Hematopoietic multipotent progenitor cell (in vitro differentiated cells): Measurements from ENCODE around the gene CAMSAP2.

- CAGE, long polyA plus RNA = no peak
Observed at GRCh38 chr1:200213444-200213855, 185.9 kb downstream of the NR5A2 start.

DNA sequence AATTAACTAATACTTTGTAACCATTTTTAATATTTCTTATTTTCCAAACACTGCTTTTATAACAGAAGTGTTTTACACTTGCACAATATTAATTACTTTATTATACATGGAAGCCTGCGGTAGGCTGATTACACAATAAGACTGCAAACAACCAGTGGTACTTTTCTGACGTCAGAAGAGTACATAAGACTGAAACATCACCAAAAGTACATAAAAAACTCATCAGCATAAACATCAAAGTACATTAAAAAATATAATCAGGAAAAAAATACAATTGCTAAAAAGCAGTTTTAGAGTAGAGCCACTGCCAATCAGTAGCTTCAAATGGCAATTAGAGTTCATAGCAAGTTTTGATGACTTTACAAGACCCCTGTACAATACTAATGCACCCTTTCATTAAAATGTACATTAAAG, 4.5 kb downstream of the ZNF281 start:
- CAGE, long polyA plus RNA = no peak

DNA sequence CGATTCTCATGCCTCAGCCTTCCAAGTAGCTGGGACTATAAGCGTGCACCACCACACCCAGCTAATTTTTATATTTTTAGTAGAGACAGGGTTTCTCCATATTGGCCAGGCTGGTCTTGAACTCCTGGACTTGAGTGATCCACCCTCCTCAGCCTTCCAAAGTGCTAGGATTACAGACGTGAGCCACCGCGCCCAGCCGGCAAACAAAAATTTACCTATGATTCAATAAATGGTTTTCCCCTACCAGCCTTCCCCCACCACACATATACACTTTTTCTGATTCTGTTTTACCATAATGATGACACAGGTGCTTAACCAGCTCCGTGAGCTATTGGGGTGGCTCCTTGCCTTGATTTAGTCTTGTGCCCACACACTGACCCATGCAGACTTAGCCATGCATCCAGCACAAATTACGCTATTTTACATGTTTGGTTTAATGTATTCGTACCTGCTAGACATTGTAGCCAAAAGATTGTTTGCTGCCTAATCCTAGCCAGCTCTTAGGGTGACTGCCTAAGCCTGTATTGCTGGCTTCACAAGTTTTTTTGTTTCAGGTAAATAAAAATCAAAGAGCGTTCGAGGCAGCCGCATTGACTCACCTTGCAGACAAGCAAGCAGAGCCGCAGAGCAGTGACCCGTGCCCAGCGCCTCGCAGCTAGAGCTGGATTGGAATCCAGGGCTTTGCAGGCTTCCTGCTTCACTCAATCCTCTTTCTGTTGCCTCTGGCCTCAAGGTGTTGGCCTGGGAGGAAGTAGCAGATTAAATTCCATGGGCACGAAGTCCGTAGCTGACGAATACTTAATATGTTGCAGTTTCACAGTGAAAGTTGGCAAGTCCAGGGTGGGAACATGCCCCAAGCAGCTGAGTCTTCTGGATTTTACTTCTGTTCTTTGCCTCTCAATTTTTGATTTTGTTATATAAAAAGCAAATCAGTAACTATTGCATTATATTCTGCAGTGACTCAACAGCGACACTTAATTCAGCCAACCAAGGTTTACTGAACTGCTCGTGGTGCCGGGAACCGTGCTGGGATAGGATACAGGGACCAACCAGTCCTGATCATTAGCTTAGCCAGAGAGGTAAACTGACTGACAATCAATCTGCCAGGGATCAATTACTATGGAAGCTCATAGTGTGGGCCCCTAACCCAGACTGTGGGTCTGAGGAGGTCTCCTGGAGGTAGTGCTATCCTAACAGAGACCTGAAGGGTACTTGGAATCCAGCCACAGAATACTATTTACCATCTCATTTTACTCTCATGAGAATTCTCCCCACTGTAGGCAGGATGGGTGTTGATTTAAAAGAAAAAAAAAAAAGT, 68.0 kb upstream of the ZNF281 start:
- CAGE, long polyA plus RNA = no peak

- CAGE, long polyA plus RNA = no peak
Observed at GRCh38 chr1:200639904-200640383, 19.4 kb upstream of the KIF14 start.

DNA sequence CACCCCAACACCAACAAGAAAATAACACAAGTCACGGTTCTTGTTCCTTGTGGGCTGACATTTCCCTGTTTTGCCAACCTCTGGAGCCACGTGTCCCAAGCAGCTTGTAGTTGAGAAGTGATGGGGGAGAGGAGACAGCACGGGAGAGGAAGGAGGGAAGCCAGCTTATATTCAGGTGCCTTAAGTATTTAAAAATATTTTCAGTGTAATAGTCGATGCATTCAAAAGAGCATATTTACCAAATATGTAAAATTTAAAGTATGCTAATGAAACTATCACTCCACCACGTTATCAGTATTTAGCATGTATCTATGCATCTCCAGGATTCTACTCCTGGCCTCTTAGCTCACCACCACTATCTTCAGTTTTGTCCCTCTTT, 725 bp upstream of the DDX59 start:
- CAGE, long polyA plus RNA = no peak

- CAGE, long polyA plus RNA = no peak
Observed at GRCh38 chr1:200738769-200739286, at the start of gene CAMSAP2. Gene CAMSAP2 (plus strand): TSS chr1:200738893.

DNA sequence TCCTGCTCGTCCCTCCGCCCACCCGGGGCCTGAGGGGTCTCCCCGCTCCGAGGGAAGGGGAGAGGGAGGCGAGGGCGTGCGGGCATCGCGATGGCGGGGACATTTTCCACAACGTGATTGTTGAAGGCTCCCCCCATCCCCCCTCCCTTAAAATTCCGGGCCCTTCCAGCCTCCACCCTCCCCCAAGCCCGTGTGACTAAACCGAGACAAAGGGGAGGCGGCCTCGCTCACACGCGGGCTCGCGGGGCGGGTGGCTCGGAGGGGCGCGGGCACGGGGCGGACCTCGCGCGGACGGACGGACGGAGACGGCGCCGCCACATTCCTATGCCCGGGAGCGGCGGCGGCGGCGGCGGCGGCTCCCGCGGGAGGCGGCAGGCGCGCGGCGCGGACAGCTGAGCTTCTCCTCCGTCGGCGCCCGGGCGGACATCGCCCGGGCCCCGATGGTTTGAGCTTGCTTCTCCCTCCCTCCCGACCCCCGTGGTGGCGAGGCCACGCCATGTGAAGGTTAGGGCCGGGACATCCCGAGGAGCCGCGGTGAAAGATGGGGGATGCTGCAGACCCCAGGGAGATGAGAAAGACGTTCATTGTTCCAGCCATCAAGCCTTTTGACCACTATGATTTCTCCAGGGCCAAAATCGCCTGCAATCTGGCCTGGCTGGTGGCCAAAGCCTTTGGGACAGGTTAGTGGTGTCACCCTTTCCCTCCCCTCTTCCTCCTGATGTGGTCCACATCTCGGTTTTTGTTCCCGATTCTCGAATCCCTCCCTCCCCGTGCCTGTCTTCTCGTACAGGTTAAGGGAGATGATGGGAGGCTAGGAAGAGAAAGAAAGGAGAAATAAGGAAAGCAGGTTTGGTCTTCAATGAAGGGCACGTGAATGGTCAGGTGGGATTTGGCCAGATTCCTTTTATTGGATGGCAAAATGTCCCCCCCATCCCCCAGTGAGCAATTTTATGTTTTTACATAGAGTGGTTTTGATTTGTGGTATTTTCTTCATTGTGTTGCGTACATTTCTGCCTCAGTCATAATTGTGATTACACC, 913 bp downstream of the CAMSAP2 start:
- CAGE, long polyA plus RNA = no peak

- CAGE, long polyA plus RNA = no peak
Observed at GRCh38 chr1:200991727-200992013, 31.8 kb downstream of the KIF21B start.

DNA sequence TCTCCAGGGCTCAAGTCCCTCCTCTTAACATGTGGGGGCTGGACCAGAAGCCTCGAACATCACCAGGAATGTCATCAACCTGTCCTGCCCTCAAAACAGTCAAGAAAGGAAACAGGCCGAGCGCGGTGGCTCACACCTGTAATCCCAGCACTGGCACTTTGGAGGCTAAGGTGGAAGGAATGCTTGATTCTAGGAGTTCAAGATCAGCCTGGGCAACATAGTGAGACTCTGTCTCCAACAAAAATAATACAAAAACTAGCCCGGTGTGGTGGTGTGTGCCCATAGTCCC, 30.2 kb downstream of the KIF21B start:
- CAGE, long polyA plus RNA = no peak

DNA sequence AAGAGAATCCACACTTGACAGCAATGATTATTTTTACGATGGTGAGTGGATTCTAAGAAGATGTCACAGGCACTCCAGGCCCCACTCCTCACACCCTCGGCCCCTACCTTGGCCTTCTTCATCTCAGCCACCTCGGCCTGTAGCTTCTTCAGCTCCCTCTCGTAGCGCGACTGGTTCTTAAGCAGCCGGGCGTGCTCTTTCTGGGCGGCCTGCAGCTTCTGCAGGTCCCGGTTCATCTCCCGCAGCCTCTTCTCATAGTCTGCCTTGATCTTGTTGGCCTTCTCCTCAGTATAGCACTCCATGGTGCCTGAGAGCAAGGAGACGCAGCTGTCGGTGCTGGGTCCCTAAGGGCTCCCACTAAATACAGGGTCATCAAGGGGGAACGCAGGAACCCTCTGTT, 27.4 kb downstream of the KIF21B start:
- CAGE, long polyA plus RNA = no peak

DNA sequence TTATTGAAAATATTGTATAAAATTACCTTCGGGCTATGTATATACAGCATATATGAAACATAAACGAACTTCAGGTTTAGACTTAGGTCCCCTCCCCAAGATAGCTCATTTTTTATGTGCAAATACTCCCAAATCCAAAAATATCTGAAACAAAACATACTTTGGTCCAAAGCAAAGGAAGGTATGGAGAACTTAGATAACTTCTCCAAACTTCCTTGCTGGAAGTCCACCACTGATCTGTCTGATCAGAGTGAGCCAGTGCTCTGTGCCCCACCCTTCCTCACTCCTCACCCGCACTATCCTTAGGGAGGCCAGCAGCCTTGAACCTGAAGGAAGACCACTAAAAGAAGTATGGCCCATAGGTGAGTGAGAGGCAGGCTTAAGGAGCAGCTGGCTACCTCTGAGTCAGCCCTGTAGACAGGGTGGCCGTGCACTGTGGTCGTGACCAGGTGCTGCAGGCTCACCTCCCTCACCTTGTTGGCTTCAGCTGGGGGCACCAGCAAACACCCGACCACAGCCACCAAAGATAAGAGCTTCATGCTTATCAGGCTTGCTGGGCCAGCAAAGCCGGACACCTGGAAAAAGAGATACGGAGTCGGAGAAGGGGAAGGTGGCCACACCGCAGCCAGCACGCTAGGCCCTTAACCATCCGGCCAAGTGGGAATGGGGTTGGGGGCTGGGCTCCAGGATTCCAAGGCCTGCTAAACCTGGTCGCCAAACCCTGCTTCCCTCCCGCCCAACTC, 718 bp downstream of the TMEM9 start:
- CAGE, long polyA plus RNA = no peak

DNA sequence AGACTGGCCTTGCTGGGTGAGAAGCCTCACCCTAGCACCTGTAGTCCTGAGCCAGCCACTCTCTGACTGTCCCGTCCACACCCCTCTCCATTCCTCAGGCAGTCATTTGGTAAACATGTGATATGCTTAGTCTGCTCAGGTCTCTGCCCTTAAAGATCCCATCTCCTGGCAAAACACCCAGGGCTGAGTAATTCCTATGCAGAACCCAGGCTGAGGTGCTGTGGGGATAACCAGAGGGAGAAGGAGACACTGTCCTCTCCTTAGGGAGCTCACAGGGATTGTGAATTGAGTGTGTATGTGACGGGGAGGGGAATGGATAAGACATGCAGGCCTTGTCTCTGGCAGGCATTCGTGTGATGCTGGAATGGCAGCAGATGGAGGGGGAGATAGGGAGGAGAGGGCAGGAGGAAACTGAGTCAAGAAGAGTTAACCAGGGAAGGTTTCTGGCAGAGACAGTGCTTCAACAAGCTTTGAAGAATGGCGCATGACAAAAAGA, 13.5 kb upstream of the IGFN1 start:
- CAGE, long polyA plus RNA = no peak

DNA sequence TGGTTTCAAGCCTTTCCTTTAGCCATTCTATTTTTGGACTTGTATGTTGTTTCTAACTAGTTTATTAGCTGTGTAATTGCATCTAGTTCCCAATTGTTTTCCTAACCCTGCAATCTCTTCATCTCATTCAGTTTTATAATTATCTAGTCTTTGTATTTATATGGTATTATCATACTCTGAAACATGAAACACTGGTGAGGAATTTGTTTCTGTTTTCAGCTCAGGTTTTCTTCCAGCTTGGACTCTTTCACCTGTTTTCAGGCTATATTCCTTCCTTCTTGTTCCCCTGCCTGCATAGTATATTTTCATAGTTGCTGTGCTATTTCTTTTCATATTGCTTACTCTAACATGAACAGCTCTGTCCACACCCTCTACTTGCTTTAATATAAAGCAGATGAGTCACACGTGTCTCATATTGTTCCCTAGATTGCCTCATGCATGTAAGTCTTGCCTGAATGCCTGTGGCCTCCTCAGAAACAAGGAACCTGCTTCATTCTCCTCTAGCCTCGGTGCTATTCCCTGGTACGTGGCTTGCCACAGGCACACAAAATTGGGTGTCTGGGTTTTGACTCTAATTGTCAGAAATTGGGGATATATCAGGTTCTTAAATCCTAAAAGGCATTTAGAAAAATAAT, 16.7 kb upstream of the PKP1 start:
- CAGE, long polyA plus RNA = no peak

DNA sequence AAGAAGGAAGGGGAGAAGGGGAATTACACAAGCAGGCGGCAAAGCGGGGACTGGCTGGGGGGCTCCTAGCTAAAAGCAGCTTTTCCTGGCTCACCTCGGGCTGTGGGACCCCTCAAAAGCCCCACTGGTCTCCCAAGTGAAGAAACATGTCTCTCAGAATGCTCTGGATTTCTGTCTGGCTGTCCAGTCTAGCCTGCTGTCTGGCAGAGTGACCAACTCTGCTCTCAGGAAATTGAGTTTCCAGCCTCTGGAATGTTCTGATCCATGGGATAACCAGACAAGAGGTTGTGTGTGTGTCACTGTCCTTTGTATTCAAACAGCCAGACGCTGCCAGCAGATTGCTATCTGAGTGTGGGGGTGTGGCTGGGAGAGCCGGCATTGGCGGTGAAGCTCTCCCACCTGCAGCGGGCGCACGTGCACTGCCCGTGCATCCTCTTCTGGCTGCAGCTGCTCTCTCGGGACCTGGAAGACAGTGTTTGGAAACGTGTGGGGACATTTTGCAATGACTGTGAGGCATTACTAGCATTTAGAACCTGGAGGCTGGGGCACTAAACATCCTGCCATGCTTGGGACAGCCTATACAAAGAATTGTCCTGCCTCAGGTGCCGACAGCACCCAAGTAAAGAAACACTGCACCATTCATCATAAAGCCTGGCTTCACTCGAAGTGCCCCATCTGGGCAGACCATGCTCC, 26.1 kb downstream of the PKP1 start:
- CAGE, long polyA plus RNA = no peak

DNA sequence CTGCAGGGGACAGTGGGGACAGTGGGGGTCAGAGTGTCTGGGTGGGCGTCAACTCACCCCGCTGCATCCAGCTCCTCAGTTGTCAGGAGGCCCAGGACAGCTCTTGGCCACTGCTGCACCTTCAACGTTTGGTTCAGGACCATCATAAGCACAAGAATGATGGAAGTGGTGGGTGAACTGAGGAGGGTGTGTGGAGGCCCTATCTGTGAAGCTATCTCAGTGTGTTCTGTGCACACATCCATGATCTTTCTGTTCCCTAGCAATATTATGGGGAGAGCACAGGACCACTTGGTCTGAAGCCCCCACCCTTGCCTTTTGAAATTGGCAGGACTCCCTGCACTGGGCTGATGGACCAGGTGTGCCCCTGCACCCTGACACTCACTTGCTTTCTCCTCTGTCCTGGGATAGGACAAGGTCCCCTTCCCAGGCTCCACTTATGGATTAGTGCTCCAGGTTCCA, 21.6 kb downstream of the TNNT2 start:
- CAGE, long polyA plus RNA = no peak

GRCh38 chr1:201356352-201356704, 21.2 kb downstream of the TNNT2 start:
- CAGE, long polyA plus RNA = no peak

- CAGE, long polyA plus RNA = no peak
Observed at GRCh38 chr1:201368971-201369755, 8.3 kb downstream of the TNNT2 start.

DNA sequence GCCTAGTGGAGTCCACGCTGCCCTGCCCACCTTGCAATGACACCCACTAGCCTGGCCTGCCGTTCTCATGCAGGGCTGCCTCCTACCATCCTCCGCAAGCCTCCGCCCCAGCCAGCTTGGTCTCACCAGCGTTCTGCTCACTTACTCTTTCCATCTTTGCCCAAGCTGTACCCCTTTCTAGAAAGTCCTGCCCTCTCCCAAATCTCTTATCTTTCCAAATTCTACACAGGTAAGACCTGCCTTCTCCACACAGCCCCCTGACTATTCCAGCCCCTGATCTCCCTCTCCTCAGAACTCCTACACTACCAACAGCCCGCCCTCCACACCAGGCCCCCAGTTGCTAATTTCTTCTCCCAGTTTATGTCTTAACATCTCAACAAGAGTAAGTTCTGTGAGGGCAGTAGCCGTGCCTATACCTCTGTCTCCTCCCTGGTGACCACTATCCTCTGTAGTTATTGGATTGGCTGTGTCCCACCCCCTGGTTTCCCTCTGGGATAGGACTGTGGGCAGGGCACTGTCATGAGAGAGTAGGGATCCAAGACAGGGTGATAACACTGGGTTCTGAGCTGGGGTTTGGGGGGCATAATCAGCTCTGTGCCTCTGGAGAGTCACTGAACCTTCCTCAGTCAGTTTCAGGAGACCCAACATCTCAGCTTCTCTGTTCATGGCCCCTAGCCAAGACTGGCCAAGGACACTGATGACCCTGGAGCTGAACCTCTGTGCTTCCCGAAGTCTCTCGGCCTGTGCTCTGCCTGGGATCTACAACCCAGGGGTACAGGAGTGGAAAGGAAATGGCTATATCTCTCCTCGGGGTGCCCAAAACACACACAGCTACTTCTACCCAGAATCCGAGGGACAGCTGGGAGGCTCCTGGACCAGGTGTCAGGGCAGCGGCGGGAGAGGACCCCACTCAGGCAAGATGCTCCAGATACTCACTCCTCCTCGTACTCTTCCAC, 4.9 kb downstream of the TNNT2 start:
- CAGE, long polyA plus RNA = no peak

GRCh38 chr1:201382430-201382846, 5.0 kb upstream of the TNNT2 start:
- CAGE, long polyA plus RNA = no peak

- CAGE, long polyA plus RNA = no peak
Observed at GRCh38 chr1:201384207-201384476, 6.7 kb upstream of the TNNT2 start.